Foreskin fibroblast (primary cell): ENCODE measurements around a stretch of chr11.

- RRBS, result no CpG with 5 or more reads among the region's 3 CpGs
These were observed 10.6 kb downstream of the PLEKHB1 start for GRCh38 chr11:73657010-73657364.

DNA sequence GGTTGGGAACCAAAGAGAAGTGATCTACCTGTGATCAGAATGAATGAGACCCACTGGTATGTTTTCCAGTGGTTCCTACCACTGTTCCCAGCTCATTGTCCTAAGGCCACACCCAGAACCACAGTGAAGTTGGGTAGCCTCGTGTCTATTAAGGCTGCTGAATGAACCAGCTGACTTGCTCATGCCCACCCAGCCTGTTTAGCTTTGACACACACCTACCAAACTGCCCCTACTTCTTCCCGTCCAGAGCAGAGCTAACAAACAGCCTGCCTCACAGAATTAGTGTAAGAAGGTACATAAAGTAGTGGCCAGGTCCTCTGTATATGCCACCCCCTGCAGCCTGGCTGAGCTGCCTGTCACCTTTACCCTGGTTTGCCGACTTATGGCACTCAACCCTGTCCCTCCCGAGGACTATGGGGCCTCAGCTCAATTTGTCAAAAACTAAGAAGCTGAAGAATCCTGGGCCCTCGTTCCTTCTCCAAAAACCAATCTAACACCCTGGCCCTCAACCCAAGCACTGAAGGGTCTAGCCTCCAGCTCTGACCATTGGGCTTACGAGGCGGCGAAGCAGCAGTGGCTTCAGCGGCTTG, 9.9 kb downstream of the UCP2 start:
- RRBS, result no CpG with 5 or more reads among the region's 9 CpGs

- RRBS, result no CpG with 5 or more reads among the region's 4 CpGs
These were observed 1.8 kb upstream of the UCP2 start for GRCh38 chr11:73984358-73984996.

DNA sequence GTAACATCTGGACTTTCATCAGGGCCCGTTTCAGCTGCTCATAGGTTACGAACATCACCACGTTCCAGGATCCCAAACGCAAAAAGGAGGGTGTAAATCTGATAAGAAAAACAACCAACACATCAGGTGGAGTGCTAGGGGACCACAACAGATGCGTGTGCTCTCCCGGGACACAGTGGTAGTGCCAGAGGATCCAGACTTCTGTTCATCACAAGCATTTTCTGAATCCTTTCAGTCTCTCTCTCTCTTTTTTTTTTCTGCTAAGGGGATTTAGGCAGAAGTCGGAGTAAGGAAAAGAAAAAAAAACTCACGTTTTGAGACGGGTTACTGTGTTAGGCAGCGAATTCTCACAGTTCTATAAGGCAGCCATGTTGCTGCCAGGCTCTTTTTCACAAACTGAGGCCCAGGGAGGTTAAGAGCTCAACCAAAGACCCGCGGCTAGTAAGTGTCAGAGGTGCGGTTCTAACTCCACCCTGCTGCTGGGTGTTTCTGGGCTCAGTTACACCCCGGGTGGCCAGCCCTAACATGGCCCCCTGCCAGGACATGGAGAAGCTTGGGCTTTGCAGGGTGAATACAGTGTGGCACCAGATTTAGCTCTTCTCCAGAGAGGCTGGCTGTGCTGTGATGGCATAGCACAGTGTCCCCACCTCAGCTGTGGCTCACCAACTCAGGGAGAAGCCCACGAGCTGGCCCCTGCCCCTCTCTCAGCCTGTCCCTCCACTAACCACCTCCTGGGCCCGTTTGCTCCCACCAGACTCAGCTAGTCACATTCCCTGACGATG, 7.3 kb downstream of the UCP3 start:
- RRBS, result no CpG with 5 or more reads among the region's 17 CpGs

DNA sequence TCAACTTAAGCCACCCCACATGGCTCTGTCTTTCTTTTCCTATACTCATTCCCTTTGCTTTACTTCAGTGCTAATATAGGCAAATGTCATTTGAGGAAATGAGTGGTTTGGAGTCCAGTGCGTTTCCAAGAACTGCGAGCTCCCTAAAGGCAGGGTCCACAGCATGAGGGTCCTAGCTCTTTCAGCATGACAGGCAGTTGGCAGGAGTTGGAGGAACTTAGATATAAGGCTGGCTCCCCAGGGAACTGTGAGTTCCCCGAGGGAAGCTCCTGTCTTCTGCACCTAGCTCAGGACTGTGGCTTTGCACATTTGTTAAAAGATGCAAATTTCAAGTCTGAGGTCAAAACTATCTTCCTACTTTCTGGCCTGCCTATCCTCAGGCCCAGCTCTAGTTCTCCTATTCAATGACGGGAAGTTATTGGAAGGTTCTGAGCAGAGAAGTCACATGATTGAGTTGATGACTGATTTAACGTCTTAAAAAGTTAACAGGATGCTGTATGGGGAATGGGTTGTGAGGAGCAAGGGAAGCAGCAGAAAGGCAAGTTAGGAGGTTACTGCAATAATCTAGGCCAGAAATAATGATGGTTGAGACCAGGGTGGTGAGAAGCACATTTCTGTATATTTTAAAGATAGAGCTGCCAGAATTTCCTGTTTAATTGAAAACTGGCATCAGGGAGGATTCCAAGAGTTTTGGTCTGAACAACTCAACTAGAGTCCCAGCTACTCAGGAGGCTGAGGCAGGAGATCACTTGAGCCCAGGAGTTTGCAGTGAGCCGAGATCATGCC, 11.7 kb upstream of the UCP3 start:
- RRBS, result no CpG with 5 or more reads among the region's 6 CpGs

- RRBS, result no CpG with 5 or more reads among the region's 8 CpGs
These were observed 21.9 kb upstream of the UCP3 start for GRCh38 chr11:74030537-74031414.

DNA sequence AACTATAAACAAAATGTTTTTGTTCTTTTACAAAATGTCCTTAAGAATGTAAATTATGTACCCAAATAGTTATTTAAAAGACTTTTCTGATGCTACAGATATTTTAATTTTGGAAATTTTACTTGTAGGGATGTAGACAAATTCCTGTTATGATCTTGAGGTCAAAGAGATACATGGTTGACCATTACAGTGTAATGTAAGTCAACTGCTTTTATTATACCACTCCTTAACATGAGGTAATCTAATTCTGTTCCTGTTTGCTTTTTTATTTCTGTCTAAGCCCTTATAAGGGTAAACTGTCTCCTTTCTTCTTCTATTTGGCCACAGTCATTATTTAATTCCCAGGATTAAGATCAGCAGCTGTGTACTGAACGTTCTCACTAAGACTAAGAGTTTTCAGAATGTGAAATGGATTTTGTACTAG, 32.9 kb downstream of the C2CD3 start:
- RRBS, result no CpG with 5 or more reads among the region's 1 CpG

- RRBS, result no CpG with 5 or more reads among the region's 2 CpGs
These were observed 25.4 kb downstream of the KCNE3 start for GRCh38 chr11:74441936-74442341.

DNA sequence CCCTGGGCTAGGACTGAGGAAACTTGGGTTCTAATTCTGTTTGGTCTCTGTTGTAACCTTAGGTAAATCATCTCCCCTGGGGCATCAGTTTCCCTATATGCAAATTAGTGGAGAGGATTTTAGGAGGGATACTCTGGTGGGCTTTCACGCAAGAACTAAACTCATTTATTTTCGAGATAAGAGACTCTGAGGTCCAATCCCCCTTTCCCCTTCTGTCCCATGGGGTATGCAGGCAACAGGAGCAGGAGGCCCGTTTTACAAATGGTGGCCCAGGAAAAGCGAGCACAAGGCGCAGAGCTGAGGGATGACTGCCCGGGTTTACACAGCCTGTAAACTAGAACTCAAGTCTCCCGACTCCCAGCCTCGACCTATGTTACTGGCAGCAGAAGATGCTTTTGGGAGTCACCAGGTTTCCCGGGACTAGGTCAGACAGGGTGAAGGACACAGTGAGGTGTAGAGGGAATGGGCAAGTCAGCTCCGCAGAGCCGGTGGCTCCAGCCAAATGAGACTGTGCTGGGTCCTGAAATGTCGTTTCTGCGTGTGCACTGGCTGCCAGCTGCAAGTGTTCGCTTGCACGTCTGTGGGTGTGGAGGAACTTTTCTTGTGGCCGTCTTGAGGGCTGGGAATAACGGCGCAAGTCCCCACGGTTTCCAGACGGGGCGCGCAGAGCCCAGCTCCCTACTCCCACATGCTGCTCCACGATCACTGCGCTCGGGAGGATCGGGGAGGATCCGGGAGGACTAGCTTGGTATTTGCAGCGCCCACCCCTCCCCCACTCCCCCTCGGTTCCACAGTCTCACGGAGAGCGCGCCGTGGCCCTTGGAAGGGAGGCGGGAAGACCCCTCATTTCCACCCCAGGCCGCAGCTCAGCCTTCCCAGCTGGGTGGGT, 603 bp downstream of the KCNE3 start:
- RRBS, result 40% methylated on average over 4 of the region's 35 CpGs

GRCh38 chr11:74643899-74644502, 51.6 kb downstream of the POLD3 start:
- RRBS, result no CpG with 5 or more reads among the region's 6 CpGs

- RRBS, result no CpG with 5 or more reads among the region's 1 CpG
These were observed 61.4 kb downstream of the RNF169 start for GRCh38 chr11:74810013-74810421.

DNA sequence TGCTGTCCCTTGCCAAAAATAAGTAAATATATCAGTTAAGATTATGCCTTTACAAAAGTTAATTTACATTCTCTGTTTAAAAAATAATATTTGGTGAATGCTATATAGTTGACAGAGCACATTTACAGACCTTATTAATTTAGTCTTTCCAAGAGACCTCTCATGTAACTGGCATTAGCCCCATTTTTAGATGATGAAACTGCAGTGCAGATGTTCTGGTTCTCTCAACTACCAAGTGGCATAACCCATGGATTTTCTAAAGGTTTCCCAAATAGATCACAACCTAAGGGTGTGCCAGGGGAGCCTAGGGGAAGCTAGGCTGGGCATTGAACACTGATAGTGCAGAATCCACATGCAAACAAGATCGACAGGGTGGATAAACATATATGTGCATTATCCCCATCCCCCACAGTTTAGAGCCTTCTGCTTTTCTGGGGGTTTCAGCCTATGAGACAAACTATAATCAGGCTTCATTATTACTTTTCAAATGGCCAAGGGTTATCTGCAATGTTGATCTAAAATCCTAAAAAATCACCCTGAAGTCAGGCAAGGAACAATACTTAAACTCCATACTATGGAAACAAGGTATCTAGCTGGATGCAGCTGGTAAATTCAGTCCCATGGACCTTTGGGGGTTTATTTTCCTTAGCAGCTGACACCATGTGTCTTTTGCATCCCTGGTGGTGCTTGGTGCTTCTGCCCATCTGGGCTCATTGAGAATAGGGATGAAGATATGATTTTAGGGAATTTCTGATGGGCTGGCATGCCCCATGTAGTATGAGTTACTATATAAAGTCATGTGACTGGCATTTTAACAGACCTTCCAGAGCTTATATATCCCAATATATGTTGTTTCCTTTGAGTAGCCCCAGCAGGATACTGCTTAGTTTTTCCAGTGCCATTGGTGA, 88.8 kb downstream of the RNF169 start:
- RRBS, result no CpG with 5 or more reads among the region's 1 CpG

DNA sequence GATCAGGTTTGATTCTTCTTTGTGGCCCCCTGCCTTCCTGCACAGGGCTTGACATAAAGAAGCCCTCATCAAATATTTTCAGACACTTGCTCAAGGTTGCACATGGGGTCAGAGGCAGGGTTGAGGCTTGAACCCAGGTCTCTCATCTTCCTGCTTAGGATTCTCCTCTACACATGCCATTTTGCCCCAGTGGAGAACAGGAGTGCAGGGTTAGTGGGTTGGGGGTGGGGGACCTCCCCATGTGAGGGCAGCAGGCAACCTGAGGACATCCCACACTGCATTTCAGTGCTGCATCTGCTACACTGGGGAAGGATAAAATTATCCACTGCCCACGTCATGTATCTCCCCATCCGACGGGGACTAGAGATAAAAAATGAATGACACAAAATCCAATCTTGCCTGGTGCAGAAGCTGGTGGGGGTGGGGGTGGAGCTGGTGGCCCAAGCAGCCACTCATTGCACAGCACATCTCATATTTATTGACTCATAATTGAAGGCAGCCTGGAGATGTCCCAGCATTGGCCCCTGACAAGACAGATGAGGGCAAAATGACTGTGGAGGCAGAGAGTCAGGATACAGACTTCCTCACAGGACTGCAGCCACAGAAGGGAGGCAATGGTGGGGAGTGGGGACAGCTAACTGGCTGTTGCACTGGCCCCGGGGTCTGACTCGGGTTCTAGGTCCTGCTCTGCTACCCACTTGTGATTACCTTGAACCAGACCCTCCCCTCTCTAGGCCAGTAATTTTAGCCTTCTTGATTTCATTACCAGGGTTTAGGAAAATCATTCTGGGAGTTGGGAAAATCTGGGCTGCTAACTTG, 41.4 kb downstream of the NEU3 start:
- RRBS, result no CpG with 5 or more reads among the region's 5 CpGs

- RRBS, result no CpG with 5 or more reads among the region's 3 CpGs
These were observed 50.7 kb upstream of the SLCO2B1 start for GRCh38 chr11:75100029-75100810.

- RRBS, result no CpG with 5 or more reads among the region's 12 CpGs
These were observed 3.1 kb upstream of the SLCO2B1 start for GRCh38 chr11:75147652-75148412.

DNA sequence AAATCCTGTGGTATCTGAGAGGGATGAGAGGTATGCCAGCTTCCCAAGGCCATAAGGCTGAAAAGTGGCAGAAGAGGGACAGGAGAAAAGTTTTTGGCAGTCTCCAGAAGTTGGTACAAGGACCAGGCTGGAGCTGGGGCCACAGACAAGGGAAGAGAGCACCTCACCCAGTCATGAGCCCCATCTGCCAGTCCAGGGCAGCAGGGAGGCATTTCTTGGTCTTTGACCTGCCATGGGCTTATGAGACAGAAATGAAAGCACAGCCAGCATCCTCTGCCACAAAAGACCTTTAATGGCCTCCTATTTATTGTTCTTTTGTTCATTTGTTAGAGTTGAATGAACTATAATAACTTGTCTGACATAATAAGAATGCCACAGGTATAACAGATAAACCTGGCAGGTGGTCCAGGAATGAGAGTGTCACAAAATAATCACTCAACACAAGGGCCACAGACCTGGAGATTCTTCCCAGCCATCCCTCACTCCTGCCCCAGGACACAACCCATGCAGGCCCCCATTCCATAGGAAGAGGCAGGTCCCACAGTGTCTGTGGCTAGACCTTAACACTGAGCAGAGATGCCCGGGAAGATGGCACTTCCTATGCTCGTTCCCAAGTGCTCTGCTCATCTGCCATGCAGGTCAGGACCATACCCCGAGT, 19.4 kb downstream of the TPBGL start:
- RRBS, result no CpG with 5 or more reads among the region's 3 CpGs

DNA sequence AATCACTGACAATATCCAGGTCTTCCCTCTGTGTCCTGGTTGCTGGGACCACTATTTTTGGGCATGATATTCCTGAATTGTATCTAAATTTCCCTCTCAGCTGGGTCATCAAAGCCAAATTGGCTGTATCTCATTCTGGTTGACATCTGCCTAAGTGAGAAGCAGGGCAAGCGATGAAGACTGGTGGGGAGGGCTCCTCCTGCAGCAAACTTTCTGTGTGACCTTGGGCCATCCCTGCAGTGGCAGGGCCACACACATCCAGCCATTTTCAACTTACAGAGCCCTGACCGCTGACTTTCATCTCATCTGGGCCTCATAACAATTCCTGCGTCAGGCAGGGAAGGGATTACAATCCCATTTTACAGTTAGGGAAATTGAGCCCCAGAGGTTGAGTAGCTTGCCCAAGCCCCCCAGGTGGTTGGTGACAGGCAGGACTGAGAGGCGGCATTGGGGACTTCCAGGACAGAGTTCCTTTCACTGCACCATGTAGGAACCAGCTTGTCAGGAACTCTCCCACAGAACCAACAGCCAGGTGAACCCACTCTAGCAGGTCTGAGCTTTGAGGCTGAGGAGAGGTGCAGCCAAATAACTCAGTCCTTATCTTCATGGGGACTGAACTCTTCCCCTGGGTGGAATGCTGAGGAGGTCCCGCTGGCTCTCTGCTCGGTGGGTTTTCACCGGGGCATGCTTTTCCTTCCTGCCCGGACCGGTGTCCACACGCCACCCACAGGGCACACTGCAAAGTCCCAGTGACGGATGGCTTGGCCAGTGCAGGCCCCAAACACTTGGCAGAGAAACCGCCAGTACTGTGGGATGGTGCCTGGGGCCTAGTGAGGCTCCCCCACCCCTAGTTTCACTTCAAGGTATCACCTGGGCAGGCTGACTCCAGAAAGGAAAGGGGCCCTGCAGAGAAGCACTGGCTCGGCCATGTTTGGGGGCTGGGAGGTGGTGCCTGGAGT, 22.0 kb downstream of the TPBGL start:
- RRBS, result no CpG with 5 or more reads among the region's 13 CpGs

DNA sequence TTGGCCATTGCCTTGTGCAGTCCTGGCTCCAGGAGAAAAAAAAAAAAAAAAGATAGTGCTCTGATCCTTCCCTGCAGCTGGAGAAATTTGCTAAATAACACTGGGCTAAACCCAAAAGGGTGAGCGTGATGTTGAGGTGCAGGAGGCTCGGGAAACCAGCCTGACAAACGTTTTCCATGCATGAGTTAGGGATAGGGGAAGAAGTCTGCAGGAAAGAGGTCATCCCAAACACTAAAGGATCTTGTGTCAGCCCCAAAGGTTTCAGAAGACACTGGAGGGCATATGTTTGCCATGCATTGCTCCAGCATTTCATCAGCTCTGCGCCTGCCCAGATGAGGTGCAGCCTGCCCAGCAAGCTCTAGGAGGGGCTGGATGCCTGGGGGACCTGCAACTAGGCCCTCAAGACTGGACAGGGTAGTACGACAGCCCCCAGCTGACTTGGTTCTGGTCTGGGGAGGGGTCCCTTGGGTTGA, 23.2 kb downstream of the TPBGL start:
- RRBS, result no CpG with 5 or more reads among the region's 5 CpGs

GRCh38 chr11:75347934-75348687, 3.4 kb downstream of the ARRB1 start:
- RRBS, result no CpG with 5 or more reads among the region's 6 CpGs

DNA sequence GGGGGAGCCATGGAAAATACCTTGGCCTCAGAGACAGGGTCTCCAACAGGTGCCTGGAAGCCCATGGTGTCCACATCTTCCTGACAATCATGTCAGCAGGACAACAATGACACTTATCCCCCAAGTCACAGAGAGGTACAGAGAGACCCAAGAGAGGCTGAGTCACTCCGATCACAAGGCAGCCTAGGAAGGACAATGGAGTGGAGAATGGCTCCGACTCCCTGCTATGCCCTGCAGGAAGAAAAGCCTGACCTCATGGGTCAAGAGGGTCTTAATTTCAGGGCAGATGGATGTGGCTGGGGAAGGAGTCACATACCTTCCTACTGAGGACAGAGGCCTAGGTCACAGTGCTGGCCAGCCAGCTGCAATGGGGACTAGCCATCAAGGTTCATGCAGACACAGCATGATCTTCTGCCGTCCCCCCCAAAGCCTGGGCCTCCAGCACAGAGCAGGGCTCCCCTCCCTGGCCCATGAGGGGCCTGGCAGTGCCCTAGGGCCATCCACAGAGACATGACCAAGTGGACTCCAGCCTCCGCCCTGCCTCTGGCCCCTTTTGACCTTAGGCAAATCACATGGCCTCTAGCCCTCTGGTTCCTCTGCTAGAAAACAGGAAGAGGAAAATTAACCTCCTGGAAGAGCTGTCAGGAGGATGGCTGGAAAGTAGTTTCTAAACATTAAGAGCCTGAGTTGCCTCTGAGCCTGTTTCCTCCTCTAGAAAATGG, 1.9 kb downstream of the ARRB1 start:
- RRBS, result no CpG with 5 or more reads among the region's 4 CpGs